LHCN-M2 (cell line): ENCODE measurements around the gene FAM180A.

GRCh38 chr7:134939145-134939591 is 47.1 kb upstream of the AGBL3 start:
- RAMPAGE, long total RNA = no peak

GRCh38 chr7:134947094-134947933 is 39.0 kb upstream of the AGBL3 start:
- RAMPAGE, long total RNA = no peak

DNA sequence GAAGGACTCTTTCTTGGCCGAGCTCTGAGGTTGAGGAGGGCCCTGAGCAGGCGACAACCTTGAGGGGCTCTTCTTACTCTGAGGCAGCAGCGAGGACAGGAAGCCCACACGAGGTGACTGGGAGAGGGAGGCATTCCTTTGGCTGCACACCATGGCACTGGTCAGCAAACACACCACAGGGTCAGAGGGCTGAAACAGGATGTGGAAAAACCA is 7.1 kb downstream of the WDR91 start:
- RAMPAGE, long total RNA = no peak

- RAMPAGE, long total RNA = no peak
These were observed 126.4 kb downstream of the CNOT4 start for GRCh38 chr7:135383386-135383969.

- RAMPAGE, long total RNA = no peak
These were observed 45.4 kb upstream of the STMP1 start for GRCh38 chr7:135616712-135617518.

GRCh38 chr7:135617519-135617896 is 44.8 kb upstream of the STMP1 start:
- RAMPAGE, long total RNA = no peak

GRCh38 chr7:135638422-135638901 is 23.9 kb upstream of the STMP1 start:
- RAMPAGE, long total RNA = no peak

DNA sequence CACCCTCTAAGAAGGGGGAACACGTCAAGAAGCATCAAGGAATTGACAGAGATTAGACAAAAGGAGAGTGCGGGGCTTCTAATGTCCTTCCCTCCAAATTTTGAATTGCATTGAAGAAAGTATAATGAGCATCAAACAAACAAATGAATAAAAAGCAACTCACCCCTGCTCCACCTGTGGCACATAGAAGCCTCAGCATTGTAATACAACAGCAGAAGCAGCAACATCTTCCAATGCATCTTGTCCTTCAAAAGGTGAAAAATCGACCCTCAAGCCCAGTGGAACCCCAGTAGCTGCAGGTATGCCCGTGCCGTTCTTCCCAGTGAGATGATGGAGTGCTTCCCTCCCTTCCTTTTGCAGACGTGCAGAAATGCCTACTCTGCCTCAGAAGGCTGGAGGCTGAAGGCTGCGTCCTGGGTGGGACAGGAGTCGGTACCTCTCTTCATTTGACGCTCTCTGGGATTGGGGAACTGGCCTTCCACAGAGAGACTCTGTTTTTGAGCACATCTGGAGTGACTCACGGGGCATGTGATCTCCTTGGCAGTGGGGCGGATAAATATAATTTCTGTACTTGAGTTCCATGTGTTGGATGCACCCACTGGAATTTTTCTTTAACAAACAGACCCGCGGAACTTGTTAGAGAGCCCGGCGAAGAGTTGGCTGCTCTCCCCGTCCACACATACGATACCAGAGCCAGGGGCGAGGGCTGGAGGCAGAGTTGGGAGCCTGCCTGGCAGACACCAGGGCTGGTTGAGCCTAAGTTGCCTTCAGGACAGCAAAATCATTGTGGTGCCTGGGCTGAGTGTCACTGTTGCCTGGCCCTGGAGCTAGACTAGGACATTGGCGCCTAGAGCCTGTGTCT is at the start of gene FAM180A:
FAM180A (minus strand) TSS at position 472 of the 862 bp plus-strand sequence.
- RAMPAGE, long total RNA = no peak

DNA sequence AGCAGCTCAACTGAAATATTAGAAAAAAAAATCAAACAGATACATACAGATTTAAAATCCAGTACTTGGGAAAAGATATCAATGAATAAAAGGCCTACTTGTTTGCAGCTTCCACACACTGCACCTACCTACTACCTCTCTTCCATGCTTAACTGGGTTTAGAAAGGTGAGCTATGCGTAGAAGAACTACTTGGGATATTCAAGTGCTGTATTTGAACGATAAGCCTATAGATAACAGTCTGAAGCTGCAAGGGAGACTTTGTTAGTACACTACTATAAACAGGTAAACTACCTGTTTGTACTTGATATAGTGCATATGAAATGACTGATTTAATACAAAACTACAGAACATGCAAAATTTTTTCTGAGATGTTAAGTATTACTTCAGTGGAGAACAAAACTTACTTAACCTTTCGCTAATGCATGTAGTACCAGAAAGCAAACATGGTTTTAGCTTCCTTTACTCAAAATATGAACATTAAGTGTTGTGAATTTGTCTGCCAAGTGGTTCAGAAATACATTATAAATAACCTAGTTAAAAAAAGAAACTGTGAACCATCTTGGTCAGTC is 50.0 kb downstream of the MTPN start:
- RAMPAGE, long total RNA = no peak

- RAMPAGE, long total RNA = no peak
These were observed 10.4 kb downstream of the MTPN start for GRCh38 chr7:135966532-135967323.

- RAMPAGE, long total RNA = no peak
These were observed 69.0 kb upstream of the MTPN start for GRCh38 chr7:136046115-136046602.

DNA sequence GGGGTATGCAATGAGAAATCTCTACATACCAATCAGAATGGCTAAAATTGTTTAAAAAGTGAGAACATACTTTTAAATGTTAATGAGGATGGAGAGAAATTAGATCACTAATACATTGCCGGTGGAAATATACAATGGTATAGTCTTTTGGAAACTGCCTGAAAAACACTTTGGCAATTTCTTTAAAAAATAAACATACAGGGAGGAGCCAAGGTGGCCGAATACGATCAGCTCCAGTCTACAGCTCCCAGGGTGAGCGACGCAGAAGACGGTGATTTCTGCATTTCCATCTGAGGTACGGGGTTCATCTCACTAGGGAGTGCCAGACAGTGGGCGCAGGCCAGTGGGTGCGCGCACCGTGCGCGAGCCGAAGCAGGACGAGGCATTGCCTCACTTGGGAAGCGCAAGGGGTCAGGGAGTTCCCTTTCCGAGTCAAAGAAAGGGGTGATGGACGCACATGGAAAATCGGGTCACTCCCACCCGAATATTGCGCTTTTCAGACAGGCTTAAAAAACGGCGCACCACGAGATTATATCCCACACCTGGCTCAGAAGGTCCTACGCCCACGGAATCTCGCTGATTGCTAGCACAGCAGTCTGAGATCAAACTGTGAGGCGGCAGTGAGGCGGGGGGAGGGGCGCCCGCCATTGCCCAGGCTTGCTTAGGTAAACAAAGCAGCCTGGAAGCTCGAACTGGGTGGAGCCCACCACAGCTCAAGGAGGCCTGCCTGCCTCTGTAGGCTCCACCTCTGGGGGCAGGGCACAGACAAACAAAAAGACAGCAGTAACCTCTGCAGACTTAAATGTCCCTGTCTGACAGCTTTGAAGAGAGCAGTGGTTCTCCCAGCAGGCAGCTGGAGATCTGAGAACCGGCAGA is 37.2 kb upstream of the CHRM2 start:
- RAMPAGE, long total RNA = no peak

- RAMPAGE, long total RNA = no peak
These were observed 185.2 kb downstream of the DGKI start for GRCh38 chr7:137661580-137662035.

- RAMPAGE, long total RNA = no peak
These were observed 27.3 kb upstream of the DGKI start for GRCh38 chr7:137874091-137874505.

DNA sequence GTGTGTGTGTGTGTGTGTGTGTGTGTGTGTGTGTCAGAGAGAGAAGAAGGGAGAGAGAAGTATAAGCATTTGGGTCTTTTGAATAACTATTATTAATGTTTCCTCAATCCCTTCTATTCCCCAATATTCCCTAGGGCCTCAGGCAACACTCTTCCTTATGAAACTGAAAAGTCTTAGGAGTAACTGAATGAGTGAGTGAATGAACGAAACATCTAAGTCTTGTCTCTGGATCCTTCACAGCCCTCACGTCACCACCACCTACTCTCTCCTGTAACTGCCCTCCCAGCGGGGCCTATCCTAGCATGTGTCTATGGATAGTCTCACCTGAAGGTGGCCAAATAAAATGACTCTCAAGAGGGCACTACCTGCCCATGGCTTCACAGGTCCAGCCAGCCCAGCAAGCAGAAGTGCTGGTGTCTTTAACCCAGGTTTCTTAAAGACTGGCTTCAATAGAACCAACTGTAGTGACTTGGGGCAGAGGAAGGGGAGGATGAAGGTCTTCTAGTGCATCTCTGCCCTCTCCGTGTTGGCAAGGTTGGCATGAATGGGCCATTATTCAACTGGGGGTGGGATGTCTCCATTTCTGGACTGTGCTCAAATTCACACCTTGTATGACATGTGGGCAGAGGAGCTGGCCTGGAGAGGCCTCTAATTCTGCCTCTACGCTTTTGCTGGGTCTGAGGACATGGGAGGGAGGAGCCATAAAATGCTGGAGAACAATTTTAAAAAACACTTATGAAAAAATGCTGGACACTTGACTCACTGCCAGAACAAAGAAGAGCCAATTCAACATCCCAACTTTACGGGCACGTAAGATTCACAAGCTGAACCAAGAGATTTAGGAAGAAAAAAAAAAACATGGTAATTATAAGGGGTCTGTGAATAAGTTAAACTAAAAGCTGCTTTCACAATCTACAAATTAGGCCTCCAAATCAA is 29.8 kb upstream of the DGKI start:
- RAMPAGE, long total RNA = no peak

GRCh38 chr7:137879038-137880010 is 32.5 kb upstream of the DGKI start:
- RAMPAGE, long total RNA = no peak

DNA sequence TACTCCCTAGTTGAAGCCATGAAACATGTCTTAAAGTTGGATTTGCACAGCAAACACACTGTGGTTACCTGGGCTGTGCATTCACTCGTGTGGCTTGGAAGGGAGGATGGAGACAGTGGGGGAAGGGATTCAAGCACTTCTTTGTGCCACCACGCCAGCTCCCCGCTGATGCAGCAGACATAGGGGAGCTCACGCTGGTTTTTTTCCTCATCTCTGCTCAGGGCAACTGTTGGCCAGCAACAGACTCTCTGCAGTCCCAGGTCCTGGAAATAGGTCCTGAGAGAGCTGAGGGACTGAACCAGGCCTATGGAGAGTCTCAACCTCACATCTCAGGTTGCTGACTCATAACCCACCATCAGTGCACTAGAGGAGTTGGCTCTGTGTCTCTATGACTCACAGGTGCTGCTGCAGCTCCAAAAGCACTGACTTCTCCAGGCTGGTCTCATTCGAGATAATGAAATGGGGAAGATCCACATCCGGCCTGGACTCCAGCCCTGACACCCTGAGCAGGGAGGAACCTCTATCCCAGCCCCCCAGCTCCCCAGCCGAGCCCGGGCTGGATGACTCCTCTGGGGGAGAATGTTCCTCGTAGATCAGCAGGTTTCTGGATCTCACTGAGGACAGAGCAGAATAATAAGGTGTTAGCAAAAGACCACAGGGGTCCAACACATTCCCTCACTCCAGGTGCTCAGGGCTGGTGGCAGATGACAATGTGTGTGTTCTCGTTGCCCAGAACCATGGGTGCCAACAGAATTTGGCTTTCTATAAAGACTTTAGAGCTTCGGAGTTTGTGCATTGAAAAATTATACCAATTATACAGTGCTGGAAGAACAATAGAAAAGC is 35.5 kb upstream of the DGKI start:
- RAMPAGE, long total RNA = no peak

GRCh38 chr7:137942438-137942859 is 59.4 kb downstream of the CREB3L2 start:
- RAMPAGE, long total RNA = no peak

- RAMPAGE, long total RNA = no peak
These were observed 44.0 kb downstream of the CREB3L2 start for GRCh38 chr7:137957763-137958374.

- RAMPAGE, long total RNA = no peak
These were observed 1.8 kb downstream of the CREB3L2 start for GRCh38 chr7:137999838-138000751.